OVCAR3 (cell line): ENCODE data around the genes YRDC and NT5C1A.

- RRBS, result no CpG with 5 or more reads among the region's 7 CpGs
Measured at GRCh38 chr1:37568757-37569437, 12.2 kb downstream of the DNALI1 start.

DNA sequence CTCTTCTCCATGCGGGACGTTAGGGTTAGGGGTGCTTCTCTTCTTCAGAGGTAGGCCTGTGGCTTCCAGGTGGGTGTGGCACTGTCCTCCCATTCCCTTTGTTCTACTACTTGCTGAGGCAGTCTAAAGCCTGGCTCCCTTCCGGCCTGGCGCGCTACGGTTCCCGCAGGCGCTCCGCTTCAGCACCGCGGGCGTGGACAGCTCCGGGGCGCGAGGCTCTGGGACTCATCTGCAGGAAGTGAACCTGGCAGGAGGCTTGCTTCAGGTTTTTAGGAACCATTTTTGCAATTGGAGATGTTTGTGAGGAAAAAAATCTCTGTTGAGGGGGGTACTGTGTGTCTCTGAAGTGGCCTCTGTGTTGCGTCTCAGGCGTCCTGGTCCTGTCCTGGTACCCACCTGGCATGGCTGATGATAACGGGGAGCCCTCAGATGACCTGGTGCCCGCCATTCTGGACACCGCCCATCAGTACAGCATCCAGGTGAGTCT lies 1.8 kb downstream of the MANEAL start:
- RRBS, result 9% methylated on average over 11 of the region's 20 CpGs

GRCh38 chr1:37808000-37808780 lies at the start of gene YRDC:
Gene YRDC, minus strand, starts transcription at chr1:37808208.
- RRBS, result 4% methylated on average over 46 of the region's 86 CpGs

- RRBS, result no CpG with 5 or more reads among the region's 11 CpGs
Measured at GRCh38 chr1:37857147-37857827, 2.1 kb downstream of the MTF1 start.

DNA sequence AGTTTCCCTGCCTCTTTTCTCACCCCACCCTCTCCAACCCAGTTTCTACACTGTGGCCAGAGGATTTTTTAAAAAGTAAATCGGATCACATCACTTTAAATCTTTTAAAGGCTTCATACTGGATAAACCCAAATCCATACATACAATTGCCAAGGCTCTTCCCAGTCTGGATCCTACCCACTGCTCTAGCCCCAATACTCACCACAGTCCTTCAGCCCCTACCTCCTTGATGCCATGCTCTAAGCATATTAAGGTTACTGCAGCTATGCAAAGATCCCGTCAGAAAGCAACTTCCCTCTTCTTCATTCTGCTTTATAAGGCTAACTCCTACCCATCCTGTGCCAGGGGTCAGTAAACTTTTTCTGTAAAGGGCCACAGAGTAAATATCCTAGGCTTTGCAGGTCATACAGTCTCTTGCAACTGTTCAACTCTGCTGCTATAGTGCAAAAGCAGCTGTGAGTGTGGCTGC lies 34.2 kb upstream of the MTF1 start:
- RRBS, result no CpG with 5 or more reads among the region's 2 CpGs

- RRBS, result no CpG with 5 or more reads among the region's 21 CpGs
Measured at GRCh38 chr1:37945678-37946494, 967 bp downstream of the INPP5B start.

GRCh38 chr1:38028541-38029018 lies 16.0 kb downstream of the UTP11 start:
- RRBS, result no CpG with 5 or more reads among the region's 3 CpGs

DNA sequence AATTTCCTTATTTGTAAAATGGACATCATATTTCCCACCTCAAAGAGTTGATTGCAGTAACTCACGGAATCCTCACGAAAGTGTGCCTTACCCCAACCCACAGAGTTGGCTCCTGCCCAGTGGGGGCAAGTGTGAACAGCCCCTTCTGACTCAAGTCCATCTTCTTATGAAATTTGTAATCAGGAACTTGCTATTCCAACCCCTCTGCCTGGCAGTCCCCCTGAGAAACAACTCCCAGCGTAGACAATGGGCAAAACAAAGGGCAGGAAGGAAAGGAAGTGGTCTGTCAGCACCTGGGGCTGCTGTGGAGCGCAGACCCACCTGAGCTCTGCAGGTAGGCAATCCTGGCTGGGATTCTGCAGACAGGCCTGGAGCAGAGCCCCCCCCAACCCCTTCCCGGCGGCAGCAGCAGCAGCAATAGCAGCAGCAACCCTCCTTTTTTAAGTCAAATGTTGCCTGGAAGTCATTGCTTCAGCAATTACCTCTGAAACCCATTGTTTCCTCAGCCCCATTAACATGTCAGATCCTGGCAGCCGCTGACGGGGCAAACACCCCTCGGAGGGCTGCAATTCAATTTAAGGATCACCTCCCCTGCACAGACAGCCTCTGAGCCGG lies 223.8 kb upstream of the POU3F1 start:
- RRBS, result no CpG with 5 or more reads among the region's 10 CpGs

DNA sequence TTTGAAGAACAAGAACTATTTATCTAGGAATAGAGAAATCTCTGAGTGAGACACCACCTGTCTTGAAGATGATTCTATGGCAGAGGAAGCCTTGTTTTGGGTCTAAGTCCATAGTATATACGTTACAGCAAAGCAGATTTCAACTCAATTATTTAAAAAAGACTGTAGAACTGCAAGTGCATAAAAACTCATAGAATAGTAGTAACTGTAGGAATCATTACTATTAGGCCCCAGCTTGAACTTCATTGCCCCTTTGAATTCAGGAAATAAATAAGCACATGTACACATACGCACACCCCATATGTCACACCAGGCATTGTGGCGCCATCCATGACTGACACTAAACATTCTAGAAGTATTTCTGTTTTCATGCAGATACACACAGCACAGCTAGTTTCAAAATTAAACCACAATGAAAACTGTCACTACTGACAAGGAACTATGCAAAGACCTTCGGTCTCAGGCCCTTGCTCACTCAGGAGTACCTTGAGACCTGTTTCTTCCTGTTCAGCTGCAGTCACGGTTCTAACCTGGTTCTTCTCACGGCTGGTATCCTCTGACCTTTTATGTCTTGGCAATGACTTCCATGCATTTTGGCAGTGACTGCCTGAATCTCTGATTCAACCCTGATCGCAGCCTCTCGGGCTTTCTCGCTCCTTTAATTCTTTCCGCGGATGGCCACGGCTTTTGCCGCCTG lies 384.9 kb downstream of the RRAGC start:
- RRBS, result no CpG with 5 or more reads among the region's 13 CpGs

DNA sequence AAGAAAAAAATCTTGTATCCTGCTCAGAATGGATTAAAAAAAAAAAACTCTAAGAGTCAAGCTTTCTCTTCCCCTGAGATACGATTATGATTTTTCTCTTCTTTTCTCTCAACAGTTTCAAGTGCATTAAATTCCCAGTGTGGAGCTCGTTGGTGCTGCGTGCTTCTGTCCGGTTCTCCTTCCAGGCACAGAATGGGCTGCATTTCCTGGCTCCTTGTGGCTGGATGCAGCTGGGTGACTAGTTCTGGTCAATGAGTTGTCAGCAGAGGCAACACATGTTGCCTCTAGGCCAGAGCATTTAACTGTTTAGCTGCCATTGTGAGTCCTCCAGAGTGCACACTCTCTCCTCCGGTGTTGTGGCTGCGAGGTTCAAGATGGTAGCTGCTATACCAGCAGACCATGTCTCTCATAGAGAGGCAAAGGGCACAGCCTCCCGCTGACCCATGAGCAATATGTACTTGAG lies 312.9 kb downstream of the RRAGC start:
- RRBS, result no CpG with 5 or more reads among the region's 7 CpGs

- RRBS, result 18% methylated on average over 52 of the region's 93 CpGs
Measured at GRCh38 chr1:38817917-38818888, 41.4 kb downstream of the RRAGC start.

DNA sequence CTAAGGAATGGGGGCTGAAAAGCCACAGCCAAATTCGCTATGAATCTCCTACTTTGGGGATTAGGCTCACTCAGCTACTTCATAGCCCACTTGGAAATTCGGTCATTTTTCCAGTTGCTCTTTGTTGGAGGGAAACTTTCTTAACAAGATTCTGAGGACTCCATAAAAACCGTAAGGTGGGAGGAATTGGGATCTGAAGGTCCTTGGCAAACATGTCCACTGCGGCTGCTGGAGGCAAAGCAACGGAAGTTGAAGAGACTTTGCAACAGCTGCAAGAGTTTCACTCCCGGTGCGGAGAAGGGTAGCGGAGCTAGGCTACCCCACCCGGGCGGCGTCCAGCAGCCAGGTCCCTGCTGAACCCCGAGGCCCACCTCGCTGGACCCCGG lies 634 bp downstream of the MYCBP start:
- RRBS, result 5% methylated on average over 6 of the region's 14 CpGs

- RRBS, result 4% methylated on average over 33 of the region's 41 CpGs
Measured at GRCh38 chr1:38991415-38992033, 448 bp downstream of the AKIRIN1 start.

DNA sequence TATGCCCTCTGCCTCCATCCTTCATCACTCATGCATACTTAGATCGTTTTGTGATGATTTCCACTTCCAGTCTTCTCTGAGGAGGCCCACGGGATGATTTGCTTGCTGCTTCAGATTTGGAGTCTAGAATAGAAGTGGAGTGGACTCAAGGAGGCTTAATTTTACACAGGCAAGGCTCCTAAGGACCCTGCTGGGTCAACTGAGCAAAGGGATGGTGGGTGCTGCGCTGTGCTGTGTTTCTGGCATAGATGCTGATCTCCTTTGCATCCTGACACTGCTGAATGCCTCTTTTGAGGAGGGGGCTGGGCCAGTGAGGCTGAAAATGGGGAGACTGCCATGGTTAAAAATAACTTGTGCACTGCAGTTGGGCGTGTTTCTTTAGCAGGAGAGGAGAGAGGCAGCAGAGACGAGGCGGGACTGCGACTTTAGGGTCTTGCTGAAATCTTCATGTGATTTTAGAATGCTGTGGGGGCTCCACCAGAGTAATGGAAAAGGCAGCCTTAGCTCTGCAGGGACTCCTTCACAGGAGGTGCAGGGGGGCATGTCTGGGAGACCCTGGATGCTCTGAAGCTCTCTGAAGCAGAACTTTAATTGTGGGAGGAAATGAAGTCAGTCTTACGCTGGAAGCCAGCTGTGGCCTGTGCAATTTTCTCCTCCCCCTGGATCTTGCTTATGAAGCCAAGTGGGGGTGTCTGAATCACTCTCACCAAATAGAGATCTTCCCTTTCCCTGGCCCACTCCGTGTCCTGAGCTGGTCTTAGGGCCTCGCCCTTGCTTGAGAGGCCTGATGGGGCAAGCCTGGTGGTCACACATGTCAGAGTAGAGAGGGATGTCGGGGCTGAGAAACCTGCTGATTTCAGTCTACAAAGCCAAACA lies 60.7 kb downstream of the NDUFS5 start:
- RRBS, result no CpG with 5 or more reads among the region's 11 CpGs

- RRBS, result no CpG with 5 or more reads among the region's 11 CpGs
Measured at GRCh38 chr1:39102488-39103375, 76.6 kb downstream of the NDUFS5 start.

GRCh38 chr1:39404917-39405958 lies 86.2 kb upstream of the BMP8A start:
- RRBS, result no CpG with 5 or more reads among the region's 5 CpGs

- RRBS, result no CpG with 5 or more reads among the region's 7 CpGs
Measured at GRCh38 chr1:39458890-39459551, 32.4 kb upstream of the BMP8A start.

GRCh38 chr1:39558442-39559031 lies 18.1 kb downstream of the PABPC4 start:
- RRBS, result no CpG with 5 or more reads among the region's 3 CpGs

DNA sequence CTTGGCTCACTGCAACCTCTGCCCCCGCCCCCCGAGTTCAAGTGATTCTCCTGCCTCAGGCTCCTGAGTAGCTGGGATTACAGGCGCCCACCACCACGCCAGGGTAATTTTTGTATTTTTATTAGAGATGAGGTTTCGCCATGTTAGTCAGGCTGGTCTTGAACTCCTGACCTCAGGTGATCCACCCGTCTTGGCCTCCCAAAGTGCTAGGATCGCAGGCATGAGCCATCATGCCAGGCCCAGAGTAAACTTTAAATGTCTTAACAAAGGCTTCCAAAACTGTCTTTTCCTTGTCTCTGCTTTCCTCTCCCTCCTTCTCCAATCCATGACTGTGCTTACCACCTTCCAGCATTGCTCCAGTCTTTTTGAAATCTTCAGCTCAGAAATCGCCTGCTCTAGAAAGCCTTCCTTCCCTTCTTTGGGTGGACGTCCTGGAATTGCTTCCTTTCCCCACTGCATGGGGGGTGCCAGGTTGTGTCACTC lies 17.4 kb upstream of the PABPC4 start:
- RRBS, result no CpG with 5 or more reads among the region's 9 CpGs

DNA sequence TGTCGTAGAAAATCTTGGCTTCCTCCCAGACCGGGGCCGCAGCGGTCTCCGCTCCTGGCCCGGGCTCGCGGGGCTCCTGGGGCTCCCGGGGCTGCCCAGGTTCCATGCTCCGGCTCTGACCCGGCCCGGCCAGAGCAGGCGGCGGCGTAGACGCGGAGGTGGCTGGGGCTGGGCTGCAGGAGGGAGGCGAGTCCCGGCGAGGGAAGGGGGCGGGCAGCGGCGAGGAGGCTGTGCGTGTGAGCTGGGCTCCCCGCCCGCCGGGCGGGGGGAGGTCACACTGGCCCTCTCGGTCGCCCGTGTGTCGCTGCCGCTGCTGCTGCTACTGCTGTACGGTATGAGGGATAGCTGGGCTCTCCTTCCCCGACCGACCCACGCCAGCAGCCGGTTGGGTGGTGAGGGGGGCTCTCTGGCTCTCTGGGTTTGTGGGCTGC lies at the start of gene NT5C1A:
Gene NT5C1A, minus strand, starts transcription at position 175 of the 431 bp plus-strand sequence.
- RRBS, result 5% methylated on average over 22 of the region's 38 CpGs